Measurements from ENCODE around the gene ETV1.

DNA sequence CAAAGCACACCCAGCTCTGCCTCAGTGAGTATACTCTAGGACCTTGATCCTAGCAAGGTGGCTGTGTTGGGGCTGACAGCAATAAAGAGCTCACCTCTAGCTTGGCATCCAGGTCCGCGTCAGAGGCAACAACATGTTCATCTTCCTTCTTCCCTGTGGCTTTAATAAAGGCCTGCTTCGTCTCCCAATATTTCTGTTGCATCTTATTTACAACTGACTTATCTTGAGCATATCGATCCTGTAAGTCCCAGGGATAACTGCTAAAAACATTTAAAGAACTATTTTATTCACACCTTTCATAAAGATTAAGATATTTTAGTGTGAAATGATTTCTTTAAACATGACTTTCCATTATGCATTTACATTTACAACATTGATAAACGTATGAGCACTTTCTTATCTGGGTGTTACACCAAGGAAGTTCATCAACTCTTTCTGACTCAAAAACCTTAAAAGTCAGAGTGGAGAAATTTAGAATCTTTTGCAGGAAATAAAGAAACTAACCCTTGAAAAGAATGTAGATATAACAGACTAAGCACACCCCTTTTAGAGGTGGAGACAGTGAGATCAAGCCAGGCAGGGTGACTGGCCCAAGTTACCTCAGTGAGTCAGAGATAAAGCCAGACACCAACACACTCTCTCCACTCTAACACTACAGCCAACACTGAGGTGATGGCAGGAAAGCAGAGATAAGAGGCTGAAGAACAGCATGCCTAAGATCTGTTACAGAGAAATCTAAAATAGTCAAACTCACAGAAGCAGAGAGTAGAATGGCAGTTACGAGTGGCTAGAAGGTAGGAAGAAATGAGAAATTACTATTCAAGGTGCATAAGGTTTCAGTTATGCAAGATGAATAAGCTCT is 29.2 kb downstream of the ICA1 start:
- RRBS = no CpG with 5 or more reads among the region's 6 CpGs

DNA sequence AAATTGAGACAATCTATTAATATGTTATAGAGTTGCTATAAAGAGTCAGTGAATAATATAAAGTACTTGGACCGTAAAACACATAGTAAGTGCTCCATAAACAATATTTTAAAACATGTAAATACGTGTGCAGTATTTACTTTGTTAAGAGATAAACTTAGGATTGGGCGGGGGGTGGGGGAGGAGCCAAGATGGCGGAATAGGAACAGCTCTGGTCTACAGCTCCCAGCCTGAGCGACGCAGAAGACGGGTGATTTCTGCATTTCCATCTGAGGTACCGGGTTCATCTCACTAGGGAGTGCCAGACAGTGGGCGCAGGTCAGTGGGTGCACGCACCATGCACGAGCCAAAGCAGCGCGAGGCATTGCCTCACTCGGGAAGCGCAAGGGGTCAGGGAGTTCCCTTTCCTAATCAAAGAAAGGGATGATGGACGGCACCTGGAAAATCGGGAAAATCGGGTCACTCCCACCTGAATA is 81.8 kb upstream of the NXPH1 start:
- RRBS = no CpG with 5 or more reads among the region's 18 CpGs

DNA sequence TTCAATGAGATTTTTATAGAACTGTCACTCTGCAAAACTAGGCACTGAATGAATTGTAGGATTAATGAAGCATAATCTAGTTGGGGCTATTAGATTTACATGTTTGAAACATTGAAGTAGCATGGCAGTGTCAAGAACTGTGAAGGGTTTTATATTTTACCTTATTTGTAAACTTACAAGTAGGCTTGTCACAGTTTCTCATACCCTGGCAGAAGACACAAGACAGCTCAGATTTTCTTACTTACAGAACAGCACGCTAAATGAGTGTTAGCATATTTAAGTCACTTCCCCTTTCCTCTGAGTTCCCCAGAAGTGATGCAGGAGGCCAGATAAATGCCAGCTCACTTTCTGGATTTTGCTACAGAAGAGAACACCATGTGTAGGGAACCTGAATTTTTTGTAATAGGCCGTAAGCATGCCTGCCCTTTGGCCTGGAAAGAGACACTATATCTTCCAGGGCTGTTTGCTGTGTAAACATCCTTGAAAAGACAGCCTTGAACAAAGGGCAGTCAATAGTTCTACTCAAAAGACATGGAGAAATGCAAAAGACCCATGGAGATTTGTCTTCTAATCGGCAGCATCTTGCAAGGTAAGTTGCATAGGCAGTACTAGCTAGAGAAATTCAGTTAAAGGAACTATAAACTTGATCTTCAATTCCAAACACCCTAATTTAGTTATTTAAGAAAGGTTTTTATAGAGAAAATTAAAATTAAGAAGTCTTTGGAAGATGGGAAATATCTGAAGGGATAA is 279.1 kb downstream of the PHF14 start:
- RRBS = no CpG with 5 or more reads among the region's 3 CpGs

GRCh38 chr7:11371057-11371783 is 397.5 kb downstream of the PHF14 start:
- RRBS = no CpG with 5 or more reads among the region's 2 CpGs

- RRBS = no CpG with 5 or more reads among the region's 5 CpGs
Measured at GRCh38 chr7:12212109-12212405, 963 bp downstream of the TMEM106B start.

DNA sequence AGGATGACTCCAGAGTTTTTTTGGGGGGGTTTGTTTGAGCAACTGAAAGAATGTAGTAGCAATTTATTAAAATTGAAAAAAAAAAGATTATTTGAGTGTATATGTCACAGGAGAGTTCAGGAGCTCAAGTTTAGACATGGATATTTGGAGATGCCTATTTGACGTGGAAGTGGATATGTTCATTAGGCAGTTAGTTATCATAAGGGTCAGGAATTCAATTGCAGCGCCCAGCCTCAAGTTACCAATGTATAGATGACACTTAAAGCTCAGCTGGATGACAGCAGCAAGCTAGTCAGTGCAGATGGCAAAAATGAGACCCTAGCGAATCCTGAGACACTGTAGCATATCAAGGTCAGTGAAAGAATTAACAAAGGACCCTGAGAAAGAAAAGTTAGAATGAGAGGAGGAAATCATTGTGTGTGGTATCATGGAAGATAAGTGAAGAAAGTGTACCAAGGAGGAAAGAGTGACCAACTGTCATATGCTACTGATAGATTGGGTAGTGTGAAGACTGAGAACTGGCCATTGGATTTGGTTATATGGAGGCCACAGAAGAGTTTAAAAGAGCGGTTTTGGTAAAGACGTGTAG is 5.3 kb downstream of the TMEM106B start:
- RRBS = no CpG with 5 or more reads among the region's 5 CpGs

GRCh38 chr7:12303383-12303935 is 92.4 kb downstream of the TMEM106B start:
- RRBS = no CpG with 5 or more reads among the region's 5 CpGs

GRCh38 chr7:12404157-12404588 is 508 bp upstream of the VWDE start:
- RRBS = no CpG with 5 or more reads among the region's 13 CpGs

GRCh38 chr7:12424028-12424632 is 20.5 kb upstream of the VWDE start:
- RRBS = no CpG with 5 or more reads among the region's 11 CpGs

DNA sequence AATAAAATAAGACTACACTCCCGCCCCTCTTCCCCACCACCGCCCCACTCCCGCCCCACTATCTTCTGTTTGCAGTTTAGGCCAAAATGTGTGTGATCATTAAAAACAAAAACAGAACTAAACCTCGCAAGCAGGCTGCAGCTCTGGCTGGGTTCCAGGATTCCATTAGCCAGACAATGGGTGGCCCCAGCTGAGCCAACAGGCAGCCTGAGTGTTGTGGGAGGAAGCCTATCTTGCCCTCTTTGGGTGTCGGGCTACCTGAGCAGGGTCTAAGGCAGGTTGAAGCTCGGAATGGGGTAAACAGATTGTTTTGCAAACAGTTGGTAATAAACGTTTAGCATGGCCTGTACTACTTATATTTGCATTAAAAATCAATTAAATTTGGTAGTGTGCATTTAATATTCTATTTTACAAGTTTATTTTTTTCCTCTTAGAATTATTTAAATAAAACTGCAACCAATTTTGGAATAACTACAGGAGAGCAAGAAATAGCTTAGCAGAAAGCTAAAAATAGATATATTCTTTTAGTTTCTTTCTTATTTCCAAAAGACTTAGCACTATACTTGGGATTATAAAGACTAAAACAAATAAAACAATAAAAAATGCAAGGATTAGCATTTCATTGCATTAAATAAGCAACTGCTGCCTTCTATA is 41.9 kb downstream of the ARL4A start:
- RRBS = no CpG with 5 or more reads among the region's 7 CpGs

GRCh38 chr7:13989300-13990026 is at the start of gene ETV1:
Gene ETV1 (minus strand): TSS chr7:13989666.
- RRBS = no CpG with 5 or more reads among the region's 39 CpGs

- RRBS = no CpG with 5 or more reads among the region's 8 CpGs
Measured at GRCh38 chr7:13990027-13990260, 478 bp upstream of the ETV1 start.

GRCh38 chr7:15648415-15649062 is 37.9 kb downstream of the MEOX2 start:
- RRBS = no CpG with 5 or more reads among the region's 5 CpGs

DNA sequence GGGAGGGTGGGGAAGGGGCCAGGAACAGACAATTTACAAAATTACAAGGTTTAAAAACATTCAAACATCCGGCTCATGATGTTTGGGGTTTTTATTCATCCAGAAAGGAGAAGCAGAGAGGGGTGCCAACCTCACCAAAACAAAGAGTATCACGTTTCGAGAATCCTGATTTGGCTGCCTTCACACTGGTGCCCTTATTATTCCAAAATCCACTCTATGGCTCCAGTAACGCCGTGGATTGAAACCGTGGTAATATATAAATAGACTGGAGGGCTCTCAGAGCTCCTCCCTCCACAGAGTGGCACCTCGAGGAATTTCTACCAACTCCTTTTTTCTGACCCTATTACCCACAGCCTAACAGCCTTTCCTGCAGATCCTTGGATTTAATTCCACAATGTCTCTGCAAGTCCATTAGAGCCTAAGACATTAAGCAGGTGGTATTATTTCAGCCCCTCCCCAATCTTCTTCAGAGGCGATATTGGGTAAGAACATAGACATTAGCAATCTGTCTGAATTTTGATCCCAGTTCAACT is 353.6 kb downstream of the CRPPA start:
- RRBS = no CpG with 5 or more reads among the region's 8 CpGs

GRCh38 chr7:16648409-16648945 is 2.5 kb downstream of the BZW2 start:
- RRBS = no CpG with 5 or more reads among the region's 1 CpG

DNA sequence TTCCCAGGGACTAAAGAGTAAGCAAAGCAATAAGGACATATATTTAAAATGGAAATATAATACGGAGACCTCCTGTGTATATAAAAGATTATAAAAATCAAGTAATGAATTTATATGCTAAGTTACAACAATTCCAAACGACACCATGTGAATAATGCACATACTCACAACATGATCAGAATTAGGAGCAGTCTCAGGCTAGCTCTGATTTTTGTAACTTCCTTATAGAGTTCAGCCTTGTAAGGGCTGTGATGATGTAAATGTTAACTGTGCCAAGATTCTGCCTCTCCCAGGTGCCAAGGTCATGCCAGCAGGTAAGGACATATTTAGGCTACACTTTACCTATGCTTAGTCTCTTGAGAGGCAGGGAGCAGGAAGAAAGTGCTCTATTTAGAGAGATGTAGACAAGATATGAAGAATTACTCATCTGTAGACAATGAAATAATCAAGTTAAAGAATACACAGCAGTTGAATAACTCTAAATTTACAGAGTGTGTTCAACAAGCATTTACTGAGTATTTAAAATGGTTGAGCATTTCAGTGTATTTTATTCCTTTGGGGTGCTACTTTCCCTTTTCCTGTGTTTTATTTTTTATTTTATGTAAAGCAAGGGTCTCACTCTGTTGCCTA is 53.6 kb upstream of the AGR3 start:
- RRBS = no CpG with 5 or more reads among the region's 2 CpGs

GRCh38 chr7:17041195-17041765 is 159.5 kb upstream of the AGR3 start:
- RRBS = no CpG with 5 or more reads among the region's 2 CpGs

DNA sequence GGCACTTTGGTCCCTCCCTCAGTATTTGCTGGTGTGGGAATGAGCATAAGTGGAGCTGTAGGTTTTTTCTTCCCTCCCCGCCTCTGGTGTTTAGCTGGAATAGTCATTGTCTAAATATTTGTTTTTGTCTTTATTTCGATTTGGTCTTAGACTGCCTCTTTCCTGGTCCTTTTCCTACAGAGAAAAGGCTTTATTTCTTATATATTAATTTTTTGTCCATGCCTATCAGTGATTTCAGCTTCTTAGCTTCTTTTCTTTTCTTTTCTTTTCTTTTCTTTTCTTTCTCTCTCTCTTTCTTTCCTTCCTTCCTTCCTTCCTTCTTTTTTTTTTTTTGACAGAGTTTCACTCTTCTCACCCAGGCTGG is 203.5 kb upstream of the AGR3 start:
- RRBS = no CpG with 5 or more reads among the region's 2 CpGs

DNA sequence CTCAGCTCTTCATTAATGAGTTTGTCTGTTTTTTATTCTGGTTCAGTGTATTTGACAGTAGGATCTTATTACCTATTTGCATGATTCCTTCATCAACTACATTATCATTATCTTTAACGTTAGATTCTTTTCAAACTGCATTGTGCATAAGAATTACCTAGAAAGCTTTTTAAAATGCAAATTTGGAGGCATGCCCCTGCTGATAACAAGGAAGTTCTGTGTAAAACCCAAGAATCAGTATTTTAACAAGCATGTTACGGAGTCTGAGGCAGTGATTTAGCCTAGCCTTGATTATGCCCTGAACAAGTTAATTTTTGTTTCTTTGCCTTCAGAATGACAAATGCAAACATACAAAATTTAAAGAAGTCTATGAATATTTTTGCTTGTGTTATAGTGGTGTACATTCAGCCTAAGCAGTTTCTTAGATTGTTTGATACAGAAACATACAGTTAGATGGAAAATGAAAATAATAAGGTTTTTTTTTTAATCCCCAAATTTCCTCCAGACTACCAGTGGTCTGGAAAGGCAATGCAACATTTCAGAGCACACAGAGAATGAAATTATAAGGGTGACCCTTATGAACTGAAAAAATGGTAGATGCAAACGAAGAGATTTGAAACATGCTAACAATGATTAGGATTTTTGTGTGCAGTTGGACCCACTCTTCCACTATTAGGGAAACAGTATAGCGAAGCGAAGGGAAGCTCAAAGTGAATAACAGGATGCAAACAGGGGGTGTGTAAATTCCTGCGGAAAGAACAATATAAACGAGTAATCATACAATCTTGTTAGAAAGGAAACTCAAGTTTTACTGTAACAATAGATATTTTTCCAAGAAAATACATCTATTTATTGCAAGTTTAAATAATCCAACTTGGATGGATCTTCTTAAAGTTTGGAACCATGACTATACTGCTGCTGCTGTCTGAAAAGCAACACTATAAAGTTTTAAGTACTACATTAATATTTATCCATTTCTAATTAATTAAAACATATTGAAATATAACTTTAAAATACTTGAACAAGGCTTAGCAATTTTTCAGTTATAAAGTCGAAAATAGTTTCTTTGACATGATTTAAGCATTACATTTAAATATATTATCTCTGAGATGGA is 14.6 kb downstream of the AHR start:
- RRBS = no CpG with 5 or more reads among the region's 8 CpGs